NALM6 (cell line): ENCODE measurements around a stretch of chr17.

- PRO-cap: no peak
Observed at GRCh38 chr17:10737804-10738388, 8.1 kb upstream of the TMEM220 start.

GRCh38 chr17:10754870-10755791 lies 25.3 kb upstream of the TMEM220 start:
- PRO-cap: no peak

GRCh38 chr17:11618856-11619197 lies 20.6 kb downstream of the DNAH9 start:
- PRO-cap: no peak

DNA sequence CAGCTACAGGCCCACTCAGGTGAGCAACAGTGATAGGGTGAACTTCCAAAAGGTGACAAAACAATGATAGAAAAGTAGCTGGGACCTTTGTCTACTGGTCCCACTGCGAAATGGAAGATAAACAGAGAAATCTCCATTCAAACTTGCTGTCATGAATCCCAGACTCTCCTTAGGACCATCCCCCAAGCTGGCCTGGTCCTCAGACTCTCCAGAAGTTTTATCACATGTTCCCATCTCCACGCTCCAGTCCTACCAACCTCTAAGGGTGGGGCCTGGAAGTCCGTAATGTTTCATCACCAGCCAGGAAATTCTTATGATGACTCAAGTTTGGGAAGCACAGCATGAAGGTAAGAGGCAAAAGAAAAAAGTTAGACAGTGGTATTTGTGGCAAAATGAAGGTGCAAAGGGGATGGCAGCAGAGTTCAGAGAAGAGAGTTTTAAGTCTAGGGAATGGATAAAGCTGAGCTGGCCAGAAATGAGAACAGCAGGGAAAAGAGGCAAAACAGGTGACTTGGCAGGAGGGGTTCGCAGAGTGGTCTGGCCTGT lies 52.7 kb downstream of the ZNF18 start:
- PRO-cap: no peak

DNA sequence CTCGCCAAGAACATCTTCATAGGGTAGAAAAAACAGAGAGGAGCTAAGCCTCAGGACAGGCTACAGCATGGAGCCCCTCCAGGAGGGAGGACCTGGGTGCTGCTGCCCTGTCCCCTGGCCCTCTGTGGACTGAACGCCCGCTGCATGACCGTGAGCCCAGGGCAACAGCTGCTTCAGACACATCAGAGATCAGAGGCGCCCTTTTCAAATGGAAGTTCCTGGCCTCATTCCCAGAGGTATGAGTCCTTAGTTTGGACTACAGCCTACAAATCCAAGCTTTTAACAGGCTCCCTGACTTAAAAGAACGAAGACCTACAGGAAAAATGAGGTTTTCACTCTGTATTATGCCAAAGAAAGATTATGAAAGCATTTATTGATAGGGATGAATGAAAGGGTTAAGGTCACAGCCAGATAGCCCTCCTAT lies 48.5 kb downstream of the ZNF18 start:
- PRO-cap: no peak

DNA sequence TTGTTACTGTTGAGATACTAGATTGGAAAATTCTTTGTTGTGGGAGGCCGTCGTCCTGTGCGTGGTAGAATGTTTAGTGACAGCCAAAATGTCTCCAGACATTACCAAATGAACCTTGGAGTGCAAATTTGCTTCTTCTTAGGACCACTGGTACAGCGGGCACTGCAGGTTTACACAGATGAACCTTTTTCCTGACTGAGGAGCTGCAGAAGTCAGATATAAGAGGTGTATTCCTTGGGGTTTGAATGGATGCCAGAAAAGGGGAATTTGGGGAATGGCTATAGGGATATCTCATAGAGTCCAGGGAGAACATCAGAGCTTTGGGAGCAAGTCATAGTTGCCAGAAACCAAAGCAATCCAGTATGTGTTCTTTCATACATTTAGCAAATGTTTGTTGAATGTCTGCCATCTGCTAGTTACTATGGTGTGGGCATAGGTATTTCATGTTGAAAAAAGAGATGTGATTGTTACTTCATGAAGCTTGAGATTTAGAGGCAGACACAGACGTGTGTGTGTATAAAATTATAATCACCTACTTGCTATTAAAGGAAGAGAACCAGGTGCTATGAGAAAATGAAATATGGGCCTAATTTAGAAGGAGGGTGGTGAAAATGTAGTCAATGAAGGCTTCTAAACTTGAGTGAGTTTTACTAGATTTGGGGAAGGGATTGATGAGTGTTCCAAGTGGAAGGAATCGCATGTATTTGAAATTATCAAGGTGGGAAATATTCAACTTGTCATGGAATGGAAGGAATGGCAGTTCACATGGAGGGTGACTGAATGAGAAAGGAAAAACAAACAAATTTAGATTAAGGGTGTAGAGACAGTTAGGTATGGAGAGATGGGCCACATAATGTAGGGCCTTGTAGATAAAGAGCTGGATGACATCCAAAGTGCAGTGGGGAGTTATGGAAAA lies 47.0 kb downstream of the MAP2K4 start:
- PRO-cap: no peak

GRCh38 chr17:12084228-12085065 lies 63.8 kb downstream of the MAP2K4 start:
- PRO-cap: no peak

- PRO-cap: no peak
Observed at GRCh38 chr17:12690966-12691694, 25.4 kb downstream of the MYOCD start.

- PRO-cap: no peak
Observed at GRCh38 chr17:12927442-12927948, 90.3 kb downstream of the ELAC2 start.

- PRO-cap: no peak
Observed at GRCh38 chr17:13600326-13601187, 1.2 kb downstream of the HS3ST3A1 start.

GRCh38 chr17:14006435-14006943 lies 62.8 kb upstream of the COX10 start:
- PRO-cap: no peak

GRCh38 chr17:14316490-14316840 lies 15.6 kb downstream of the HS3ST3B1 start:
- PRO-cap: no peak

- PRO-cap: no peak
Observed at GRCh38 chr17:14525947-14526642, 225.2 kb downstream of the HS3ST3B1 start.

- PRO-cap: no peak
Observed at GRCh38 chr17:15398089-15398849, 56.9 kb upstream of the TEKT3 start.

GRCh38 chr17:15404659-15405030 lies 62.8 kb downstream of the CDRT4 start:
- PRO-cap: no peak

GRCh38 chr17:15414451-15415602 lies 52.6 kb downstream of the CDRT4 start:
- PRO-cap: no peak

DNA sequence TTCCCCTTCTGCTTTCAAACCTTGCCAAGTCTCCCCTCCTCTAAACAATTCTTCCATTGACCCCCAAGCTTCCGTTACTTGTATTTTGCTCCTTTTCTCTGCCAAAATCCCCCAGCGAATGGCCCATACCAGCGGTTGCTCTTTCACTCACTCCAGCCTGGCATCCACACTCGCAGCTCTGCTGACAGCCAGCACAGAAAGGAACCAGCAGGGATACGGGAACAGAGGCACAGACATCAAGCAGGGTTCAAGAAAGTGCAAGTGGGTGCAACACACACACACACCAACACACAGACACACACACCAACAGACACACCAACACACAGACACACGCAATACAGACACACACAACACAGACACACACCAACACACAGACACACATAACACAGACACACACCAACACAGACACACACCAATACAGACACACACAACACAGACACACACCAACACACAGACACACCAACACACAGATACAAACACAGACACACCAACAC lies 2.7 kb downstream of the CDRT4 start:
- PRO-cap: no peak

- PRO-cap: no peak
Observed at GRCh38 chr17:15573883-15574326, 10.6 kb upstream of the TVP23C start.

GRCh38 chr17:15622282-15622648 lies 2.8 kb upstream of the FBXW10B start:
- PRO-cap: no peak

DNA sequence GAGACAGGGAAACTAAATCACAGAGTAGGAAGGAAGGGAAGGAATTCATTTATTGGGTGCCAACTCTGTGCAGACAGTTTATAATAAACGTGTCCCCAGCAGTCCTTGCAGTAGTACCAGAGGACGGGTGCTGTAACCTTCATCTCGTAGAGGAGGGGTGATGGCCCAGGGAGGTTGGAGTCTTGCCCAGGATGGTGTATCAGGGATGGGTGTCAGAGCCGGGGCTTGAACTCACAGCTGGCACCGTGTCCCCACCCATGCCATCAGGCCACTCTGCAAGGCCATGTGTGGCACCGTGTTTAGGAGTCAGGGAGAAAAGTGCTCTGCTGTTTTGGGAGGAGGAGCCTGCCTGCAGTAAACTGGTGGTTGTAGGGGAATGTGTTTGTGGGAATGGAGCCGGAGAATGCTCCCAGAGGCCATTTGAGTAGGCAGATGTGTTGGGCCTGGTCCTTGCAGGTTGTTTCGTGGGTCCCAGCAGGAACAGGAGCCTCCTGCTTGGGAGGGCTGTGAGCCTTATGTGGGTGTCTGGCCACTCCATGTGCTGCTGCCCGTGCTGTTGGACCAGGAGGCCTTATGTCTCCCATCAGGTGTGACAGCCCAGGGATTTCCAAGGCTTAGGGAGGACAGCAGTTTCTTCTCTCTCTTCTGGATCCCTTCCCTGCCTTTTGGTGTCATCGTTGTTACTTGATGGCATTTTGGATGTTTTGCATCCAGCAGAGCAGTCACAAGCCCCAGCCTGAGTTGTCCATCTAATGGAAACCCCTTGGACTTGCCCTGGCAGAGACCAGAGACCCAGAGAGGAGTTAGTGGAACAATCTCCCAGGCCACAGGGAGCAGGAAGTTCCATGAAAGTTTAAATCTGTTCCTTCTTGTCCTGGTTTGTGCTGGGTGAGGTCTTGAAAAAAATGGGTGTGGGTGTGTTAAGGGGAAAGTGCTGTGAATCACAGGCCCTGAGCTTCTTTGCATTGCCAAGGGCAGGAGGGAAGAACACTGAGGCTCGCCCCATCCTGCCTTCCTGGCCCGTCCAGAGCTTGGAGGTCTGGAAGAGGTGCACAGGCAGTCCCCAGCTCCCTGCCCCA lies 2.0 kb downstream of the ADORA2B start:
- PRO-cap: no peak